Placental pericyte (primary cell): ENCODE data around the gene ITIH1.

DNA sequence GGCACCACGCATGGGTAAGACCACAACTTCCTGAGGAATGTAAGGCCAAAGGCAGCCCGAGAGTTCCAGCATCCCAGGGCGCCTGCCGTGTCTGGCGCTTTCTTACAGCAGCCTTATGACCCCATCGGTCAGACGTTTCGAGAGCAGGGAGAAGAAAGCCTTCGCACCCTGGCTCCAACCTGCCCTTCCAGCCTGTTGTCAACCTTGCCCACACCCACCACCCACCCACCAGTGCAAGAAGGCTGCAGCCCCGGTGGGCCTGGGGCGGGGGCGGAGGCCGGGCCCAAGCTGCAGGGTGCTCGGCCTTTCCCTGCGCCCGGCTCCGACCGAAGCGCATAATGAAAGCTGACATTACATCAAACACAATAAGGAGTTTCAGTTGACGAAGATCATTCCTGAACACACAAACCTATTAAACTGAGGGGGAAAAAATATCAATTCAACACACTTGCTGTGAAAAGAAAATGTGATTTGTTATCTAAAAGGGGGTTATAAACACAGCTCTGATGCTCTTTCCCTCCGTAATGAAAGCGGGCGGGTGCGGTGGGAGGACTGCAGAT lies 29.7 kb upstream of the TMEM115 start:
- CAGE, long polyA plus RNA = no peak

- CAGE, long polyA plus RNA = no peak
Measured at GRCh38 chr3:50607530-50608125, 3.9 kb downstream of the CISH start.

- CAGE, long polyA plus RNA = no peak
Measured at GRCh38 chr3:50649231-50649952, 25.3 kb upstream of the DOCK3 start.

DNA sequence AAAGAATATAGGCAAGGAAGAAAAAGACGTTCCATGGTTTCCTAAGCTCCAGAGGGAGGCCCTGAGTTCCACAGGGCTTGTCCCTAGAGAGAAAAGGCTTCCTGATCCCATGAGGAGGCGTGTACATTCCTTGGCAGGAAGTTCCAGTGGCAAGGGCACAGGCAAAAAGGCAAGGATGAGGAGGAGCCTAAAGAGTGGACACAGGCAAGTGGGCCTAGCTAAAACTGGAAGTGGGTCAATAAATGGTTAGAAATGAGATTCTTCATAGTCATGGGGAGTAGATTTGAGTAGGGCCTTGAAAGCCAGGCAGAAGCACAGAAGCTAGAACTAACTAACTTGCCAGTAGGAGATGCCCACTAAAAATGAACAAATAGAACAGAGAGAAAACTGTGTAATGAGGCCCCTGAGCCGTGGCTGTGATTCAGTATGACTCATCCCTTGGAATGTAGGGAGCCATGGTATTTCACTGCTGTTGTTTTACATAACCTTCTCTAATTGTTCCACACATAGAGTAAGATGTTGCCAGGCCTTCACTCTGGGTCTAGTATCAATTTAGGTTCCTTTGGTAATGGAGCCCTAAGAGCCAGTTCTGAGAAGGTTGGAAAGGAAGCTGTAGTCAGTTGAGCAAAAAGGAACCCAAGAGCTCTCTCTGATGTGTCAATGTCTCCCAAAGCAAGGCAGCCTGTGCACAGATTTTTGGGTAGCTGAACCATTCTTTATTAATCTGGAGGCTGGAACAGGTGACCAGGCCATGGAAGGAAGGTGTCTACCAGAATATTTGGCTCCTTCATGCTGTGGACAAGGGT lies 44.6 kb upstream of the MANF start:
- CAGE, long polyA plus RNA = no peak

- CAGE, long polyA plus RNA = no peak
Measured at GRCh38 chr3:51392527-51393425, 1.7 kb downstream of the RBM15B start.

DNA sequence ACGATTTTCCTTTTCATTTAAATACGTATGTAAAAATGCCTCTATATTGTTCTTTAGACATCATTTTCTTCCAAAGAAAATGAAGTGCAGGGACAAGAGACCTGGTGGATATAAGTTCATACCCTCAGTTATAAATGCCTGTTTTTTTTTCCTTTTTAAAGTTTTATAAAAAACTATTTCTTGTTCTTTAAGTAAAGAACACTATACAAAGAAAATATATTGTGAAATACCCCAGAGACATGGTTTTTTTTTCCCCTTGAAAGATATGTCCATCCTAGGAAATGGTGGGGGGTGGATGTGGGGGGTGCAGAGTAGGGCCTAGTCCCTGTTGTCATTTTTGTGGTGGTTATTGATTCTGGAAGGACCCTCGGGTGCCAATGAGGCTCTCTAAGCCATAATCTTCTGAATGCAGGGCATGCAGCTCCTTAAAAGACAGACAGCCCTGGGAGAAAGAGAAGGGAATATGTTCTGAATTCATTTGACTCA lies 7.2 kb downstream of the RBM15B start:
- CAGE, long polyA plus RNA = no peak

- CAGE, long polyA plus RNA = no peak
Measured at GRCh38 chr3:51498862-51499768, 700 bp downstream of the DCAF1 start.

- CAGE, long polyA plus RNA = no peak
Measured at GRCh38 chr3:52087015-52087450, 30.7 kb upstream of the DUSP7 start.

DNA sequence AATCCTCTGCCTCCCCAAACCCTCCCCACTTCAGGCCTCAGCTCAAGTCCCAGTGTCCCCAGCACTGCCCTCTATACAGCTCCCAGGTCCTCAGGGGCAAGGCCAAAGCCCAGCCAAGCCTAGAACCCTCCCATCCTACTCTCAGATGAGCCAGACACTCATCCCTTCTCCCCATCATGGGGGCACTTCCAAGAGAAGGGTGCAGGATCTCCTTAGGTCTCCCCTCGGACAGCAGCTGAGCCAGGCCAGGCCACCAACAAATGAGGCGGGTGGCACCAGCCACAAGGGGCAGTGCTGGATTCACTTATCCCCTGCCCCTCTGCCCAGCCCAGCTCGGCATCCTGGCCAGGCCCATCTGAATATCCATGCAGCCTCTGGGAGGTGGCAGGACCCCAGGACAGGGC lies 4.6 kb downstream of the TWF2 start:
- CAGE, long polyA plus RNA = no peak

GRCh38 chr3:52253698-52254712 lies 8.4 kb downstream of the PPM1M start:
- CAGE, long polyA plus RNA = no peak

- CAGE, long polyA plus RNA = no peak
Measured at GRCh38 chr3:52255728-52256530, 10.4 kb downstream of the PPM1M start.

GRCh38 chr3:52271090-52271817 lies 7.2 kb downstream of the WDR82 start:
- CAGE, long polyA plus RNA = no peak

- CAGE, long polyA plus RNA = no peak
Measured at GRCh38 chr3:52399419-52399988, 10.3 kb downstream of the BAP1 start.

DNA sequence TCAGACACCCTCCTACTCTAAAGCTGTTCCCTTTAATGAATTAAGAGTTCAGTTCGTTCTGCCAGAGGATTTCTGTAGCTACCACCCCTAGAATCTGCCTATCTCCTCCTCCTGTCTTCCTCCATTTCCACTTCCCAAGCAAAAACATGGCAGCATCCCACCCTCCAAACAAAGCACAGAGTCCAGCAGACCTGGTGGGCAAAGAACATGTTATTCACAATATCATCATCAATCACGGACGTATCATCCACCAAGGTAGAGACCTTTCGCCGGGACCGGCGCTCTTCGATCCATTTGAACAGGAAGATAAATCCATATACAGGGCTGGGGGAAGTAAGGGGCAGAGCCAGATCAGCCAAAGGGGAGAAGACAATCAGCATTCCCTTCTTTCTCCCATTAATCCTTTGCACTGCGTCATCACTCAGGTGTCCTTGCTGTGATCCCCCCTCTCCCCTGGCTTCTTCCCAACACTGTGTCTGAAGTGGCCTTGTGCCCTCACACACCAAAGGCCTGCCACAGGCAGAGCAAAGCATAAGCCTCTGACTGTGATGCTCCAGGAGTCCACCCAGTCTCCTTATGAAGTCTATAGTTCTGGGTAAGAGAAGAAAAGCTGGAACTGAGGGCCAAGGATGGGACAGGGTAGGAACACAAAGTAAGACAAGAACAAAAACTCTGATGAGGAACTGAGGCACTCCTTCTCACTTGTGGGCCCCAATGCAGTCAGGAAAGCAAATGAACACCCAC lies 1.4 kb downstream of the BAP1 start:
- CAGE, long polyA plus RNA = no peak

- CAGE, long polyA plus RNA = no peak
Measured at GRCh38 chr3:52495742-52496175, 621 bp downstream of the STAB1 start.

DNA sequence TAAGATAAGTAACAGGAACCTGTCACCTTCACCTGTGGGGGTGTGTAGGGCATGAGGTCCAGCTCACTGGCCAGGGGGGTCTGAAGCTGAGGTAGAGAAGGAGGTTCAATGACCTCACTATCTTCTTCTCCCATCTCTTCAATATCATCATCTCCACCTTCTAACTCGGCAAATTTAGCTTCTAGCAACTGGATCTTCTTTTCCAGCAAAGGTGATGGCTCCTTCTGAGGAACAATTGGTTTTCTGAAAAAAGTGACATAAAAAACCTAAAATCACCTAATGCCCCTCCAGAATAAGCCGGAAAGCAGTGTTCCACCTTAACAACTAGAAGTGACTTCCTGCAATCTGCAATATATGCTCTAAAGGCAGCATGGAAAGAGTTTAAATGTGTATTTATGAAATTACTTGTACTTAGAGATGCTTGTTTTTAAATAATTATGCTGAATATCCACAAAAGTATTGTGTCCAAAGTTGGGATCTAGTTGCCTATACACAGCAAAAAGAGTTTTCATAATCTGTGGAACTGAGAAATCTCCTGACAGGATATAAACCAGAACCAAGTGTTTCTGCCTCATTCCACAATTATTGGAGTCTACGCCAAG lies 26.9 kb downstream of the UQCC5 start:
- CAGE, long polyA plus RNA = no peak

- CAGE, long polyA plus RNA = no peak
Measured at GRCh38 chr3:52687399-52688465, 1.9 kb downstream of the GNL3 start.

- CAGE, long polyA plus RNA = no peak
Measured at GRCh38 chr3:52712545-52713157, 6.7 kb downstream of the SPCS1 start.

GRCh38 chr3:52777140-52777742 lies at the start of gene ITIH1:
Gene ITIH1, plus strand, starts transcription at chr3:52777599.
- CAGE, long polyA plus RNA = no peak

- CAGE, long polyA plus RNA = no peak
Measured at GRCh38 chr3:52787519-52788118, 7.0 kb upstream of the ITIH3 start.